Right cardiac atrium (tissue), 1 donor: ENCODE data around the genes HUS1 and FIGNL1.

DNA sequence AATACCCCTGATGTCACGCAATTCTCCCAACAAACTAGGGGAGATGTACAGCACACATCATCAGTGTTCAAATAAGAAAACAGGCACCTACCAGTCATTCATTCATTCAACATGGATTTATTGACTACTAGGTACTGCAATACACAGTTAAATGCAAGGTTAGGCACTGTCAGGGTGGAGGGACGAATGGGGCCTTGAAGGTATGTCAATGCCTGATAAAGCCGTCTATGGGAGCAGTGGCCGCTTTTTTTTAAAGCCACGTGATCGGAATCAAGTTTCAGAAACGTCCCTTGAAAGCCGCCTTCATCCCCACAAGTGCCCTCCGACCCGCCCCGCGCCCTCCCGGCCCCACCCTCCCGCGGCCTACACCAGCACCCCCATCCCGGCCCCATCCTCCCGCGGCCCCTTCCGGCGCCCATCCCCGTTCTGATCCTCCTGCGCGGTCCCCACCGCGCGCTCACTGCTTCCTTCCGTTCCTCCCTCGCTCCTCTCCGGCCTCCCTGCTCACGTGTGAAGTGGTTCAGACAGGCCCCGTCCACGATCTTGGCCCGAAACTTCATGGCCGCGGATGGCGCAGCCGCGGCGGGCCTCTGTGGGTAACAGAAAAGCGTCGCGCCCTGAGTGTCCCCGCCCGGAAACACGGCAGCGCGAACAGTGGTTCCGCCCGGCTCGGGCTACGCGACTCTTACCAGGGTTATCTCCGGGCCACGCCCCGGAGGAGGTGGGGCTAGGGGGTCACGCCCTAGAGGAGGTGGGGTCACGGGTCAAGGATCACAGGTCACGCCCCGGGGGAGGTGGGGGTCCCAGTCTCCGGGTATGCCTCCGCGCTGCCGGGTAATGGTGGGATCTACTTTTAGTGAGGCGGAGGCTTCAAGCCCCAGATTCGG is at the start of gene HUS1:
TSS of gene HUS1 (minus strand) at position 656 of the 887 bp plus-strand sequence.
- PRO-cap, result bidirectional peak, plus-strand start at position 806 of the sequence, minus-strand start at position 570 of the sequence

DNA sequence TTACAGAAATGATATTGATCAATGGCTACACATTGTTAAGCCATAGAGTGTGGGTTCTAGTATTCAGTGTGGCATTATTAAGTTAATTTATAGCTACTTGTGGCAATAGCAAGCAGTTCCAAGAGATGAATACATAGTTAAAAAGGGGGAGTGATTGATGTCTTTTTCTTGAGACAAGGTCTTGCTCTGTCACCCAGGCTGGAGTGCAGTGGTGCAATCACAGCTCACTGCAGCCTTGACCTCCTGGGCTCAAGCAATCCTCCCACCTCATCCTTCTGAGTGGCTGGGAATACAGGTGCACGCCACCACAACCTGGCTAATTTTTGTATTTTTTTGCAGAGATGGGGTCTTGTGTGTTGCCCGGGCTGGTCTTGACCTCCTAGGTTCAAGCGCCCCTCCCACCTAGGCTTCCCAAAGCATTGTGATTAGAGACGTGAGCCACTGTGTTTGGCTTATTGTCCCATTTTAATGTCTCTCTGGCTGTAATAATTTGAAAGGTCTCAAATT is 21.7 kb downstream of the UPP1 start:
- PRO-cap, result no peak

DNA sequence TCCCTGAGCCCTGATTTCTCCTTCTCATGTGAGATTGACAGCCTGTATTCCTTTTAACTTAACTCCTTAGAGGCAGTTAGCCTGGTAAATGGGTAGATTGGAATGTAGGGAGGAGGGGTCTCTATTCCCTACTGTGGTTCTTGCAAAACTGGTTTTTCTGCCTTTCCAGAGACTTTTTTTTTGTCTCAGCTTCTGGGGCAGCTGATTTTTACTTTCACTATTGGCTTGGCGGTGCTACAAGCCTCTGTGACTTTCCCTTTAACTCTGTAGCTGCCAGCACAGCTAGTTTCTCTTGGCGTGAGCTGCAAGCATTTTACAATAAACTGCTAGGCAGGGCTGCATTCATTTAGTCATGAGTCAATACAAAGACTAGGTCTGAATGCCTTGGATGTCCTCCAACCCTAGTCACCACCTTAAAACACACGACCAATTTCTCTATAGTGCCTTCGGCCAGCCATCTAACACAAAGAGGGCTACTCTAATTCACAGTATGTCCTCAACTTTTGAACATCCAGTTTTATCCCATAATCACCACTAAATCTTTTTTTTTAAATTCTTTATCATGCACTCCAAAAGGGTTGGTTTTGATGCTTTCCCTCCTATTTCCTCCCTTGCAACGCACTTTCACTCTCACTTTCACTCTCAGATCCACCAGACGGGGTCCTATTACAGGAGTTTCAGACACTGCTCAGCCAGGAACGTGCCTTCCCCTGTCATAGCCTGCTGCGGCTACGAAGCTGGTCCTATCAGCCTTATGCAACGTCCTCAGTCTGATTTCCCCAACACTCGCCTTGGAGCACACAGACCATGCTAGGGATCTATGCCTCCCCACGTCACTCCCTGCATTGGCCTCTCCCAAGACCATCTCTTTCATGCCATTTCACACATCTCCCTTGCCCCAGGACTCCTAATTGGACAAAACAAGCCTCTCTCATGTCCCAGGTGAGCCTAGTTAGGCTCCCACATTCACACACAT is 23.6 kb downstream of the ZPBP start:
- PRO-cap, result no peak

- PRO-cap, result no peak
Observed at GRCh38 chr7:50092636-50092860, 498 bp downstream of the ZPBP start.

- PRO-cap, result no peak
Observed at GRCh38 chr7:50096344-50096543, 561 bp downstream of the SPATA48 start.

GRCh38 chr7:50281538-50282390 is 22.8 kb upstream of the IKZF1 start:
- PRO-cap, result no peak

DNA sequence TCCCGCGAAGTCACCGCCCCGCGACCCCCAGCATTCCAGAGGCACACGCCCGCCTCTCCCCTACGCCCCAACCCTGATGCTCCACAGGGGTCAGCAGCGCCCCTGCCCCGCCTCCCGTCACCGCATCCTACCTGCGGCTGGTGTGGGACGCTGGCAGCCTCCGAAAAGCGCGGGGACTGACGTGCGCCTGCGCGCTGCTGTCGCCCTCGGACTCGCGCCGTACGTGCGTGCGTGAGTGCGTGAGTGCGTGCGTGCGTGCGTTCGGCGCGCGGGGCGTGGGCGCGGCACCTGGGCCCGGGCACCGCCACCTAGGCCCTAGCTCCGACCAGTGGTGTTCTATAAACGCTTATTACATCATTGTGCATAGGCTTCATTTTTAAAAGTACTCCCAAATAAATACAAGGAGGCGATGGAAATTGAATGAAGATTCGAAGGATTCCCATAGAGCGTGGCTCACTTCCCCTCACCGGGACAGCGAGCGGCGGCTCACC is at the start of gene FIGNL1:
TSS of gene FIGNL1 (minus strand) at position 181 of the 491 bp plus-strand sequence.
- PRO-cap, result bidirectional peak, plus-strand start at position 287 of the sequence, minus-strand start at position 178 of the sequence

GRCh38 chr7:50502163-50502760 is 52.1 kb upstream of the FIGNL1 start:
- PRO-cap, result no peak

DNA sequence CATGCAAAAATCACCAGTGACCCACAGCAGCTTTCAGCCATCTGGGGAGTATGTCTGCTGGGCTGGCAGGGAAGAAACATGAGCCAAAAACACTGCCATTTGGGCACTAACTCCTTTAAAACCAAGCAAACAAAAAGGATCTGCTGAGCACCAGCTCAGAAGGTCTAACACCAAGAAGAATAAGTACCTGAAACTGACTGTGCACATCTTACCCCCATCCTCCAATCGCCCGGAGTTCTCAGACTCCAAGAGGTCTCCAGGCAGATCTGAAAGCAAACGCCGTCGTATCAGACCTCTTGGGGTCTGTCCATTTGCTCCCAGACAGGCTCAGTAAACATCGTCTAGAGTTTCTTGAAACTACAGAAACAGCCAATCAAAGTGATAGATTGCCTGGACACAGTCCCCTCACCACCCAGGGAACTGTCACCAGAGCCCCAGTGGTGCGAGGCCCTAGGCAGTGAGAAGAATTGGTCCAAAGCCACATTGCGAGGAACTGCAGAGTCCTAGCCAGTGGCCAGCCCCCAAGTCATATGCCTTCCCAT is 80.3 kb upstream of the DDC start:
- PRO-cap, result no peak

- PRO-cap, result no peak
Observed at GRCh38 chr7:50674259-50674885, 108.3 kb downstream of the GRB10 start.

DNA sequence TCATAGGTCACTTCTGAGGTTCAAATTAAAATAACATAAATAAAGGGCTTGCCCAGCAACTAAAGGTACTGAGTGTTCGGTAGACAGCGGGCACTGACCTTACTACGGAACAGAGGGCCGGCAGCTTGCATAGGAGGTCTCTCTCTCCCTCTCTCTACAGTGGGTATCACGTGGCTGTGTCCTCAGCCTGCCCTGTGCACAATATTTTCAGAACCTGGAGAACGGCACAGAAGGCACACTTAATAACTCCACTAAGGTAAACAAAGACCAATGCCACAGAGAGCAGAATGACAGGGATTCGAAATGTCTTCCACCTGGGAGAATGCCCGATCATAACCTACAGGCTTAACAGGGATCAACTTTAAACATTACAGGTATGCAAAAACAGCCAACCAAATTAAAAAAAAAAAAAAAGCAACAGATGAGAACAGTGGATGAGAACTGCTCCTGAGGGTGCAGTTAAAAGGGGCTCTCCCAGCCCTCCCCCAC is 71.9 kb downstream of the GRB10 start:
- PRO-cap, result no peak

DNA sequence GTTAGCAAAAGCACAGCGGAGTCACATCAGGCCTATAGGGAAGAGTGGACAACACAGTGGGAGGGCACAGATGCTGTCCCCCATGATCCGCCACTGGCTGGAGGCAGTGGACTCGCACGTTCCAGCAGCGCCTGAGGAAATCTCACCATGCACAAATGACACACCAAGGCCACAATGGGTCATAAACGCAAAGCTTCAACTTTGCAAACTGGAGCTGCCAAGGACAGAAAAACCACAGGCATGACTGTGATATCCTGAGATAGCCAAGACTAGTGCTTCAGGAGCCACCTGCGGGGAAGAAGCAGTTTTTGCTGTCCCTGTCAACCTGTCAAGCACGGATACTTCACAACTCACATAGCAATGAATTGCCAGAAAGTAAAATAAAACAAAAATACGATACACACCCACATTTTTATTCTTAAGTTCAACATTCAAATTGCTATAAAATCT is 58.7 kb downstream of the GRB10 start:
- PRO-cap, result no peak

GRCh38 chr7:50759268-50759501 is 23.5 kb downstream of the GRB10 start:
- PRO-cap, result no peak

- PRO-cap, result no peak
Observed at GRCh38 chr7:50953820-50954298, 171.2 kb upstream of the GRB10 start.

GRCh38 chr7:50970070-50970570 is 187.4 kb upstream of the GRB10 start:
- PRO-cap, result no peak

DNA sequence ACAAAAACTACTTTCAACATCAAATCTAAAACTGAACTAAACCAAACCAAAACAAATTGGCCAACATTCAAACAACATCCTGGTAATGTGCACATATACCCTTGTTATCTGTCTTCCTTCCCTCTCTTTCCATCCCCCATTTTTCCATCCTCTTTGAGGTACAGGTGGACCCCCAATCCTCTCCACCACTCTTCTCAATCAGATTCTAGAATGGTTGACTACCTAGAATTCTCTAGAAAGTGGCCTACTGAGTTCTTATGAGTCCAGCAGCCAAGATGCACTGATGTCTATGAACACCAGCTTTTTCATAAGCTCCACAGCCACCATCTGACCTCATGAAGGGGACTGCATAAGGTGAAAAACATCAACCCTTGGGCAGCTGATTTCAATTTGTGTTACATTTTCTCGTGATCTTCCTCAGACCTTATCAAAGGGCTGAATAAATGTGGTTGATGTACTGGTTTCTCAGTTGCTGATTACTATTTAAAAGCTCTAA is 62.1 kb downstream of the COBL start:
- PRO-cap, result no peak

GRCh38 chr7:51324557-51324969 is 8.0 kb upstream of the COBL start:
- PRO-cap, result no peak

DNA sequence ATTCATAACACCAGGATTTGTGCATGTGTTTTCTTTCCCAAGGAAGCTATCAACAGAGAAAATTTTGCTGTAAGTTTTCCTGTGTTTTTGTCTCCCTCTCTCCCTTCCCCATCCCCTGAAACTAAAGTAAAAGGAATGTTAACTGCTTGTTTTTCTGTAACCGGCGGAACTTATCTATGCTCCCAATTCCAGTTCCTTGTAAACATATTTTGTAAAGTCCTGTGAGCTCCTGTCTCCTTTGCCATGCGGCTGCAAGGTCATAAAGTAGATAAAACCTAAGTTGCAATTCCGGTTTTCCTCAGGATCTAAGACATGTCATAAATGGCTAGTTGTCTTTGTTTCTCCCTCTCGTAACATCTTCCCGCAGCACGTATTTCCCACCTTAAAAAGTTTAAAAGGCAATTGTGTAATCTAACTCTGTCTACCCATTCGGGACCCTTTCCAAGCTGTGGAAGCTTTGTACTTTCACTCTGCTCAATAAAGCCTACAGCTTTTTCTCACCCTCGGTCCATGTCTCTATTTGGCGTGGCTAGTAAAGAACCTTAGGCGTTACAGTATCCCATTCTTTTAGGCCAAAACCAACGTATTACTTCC is 78.9 kb upstream of the POM121L12 start:
- PRO-cap, result no peak

GRCh38 chr7:54811799-54812294 is 52.8 kb upstream of the SEC61G start:
- PRO-cap, result no peak

GRCh38 chr7:54881796-54882044 is 122.7 kb upstream of the SEC61G start:
- PRO-cap, result no peak